ENCODE results near the gene SCN2A.

DNA sequence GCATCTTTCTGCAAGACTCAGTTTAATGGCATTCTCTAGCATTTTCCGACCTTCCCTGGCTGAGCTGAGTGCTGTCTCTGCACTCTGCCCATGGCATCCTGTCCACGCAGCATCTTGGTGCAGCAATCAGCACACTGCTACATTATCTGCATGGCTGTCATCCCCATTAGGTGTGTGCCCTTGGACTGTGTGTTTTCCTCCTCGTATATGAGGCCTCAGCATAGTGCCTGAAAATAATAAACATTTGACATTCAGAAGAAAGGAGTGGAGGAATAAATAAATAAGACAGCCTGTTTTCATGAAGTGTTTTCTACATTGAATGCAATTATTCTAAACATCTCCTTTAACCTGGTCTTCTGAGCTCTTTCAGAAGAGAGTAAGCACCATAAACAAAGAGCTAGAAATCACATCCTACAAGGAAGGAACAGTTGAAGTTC, 131.3 kb upstream of the ITGB6 start:
- RRBS: no CpG with 5 or more reads among the region's 3 CpGs

- RRBS: 4% methylated on average over 6 of the region's 28 CpGs
Measured at GRCh38 chr2:160406574-160407290, 86.9 kb downstream of the RBMS1 start.

DNA sequence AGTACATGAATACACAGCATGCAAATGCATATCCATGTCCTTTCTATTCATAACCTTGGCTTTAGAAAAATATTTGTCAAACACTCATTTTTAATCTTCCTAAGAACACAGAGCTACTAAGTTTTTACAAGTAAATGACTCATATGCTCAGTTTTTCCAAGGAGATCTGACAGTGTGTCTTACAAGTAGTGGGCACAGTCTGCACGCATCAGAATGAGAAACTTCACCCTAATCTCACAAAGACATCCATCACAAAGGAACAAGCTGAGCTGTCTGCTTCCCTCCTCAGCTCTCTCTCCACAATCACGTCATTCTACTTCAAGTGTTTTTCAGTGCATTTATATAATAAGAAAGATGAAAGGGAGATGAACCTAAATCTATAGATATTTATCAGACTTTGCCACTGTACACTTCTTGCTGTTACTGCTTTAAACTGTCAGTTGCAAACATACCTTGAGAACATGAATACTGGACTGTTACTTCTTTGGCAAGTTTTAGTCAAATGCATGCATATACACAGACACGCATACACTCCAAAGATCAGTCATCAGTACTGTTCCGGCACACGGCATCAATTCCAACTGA, 75.8 kb downstream of the RBMS1 start:
- RRBS: no CpG with 5 or more reads among the region's 5 CpGs

GRCh38 chr2:161077027-161077494, 83.2 kb upstream of the TANK start:
- RRBS: no CpG with 5 or more reads among the region's 6 CpGs

GRCh38 chr2:161162500-161163470, 2.6 kb downstream of the TANK start:
- RRBS: no CpG with 5 or more reads among the region's 3 CpGs

DNA sequence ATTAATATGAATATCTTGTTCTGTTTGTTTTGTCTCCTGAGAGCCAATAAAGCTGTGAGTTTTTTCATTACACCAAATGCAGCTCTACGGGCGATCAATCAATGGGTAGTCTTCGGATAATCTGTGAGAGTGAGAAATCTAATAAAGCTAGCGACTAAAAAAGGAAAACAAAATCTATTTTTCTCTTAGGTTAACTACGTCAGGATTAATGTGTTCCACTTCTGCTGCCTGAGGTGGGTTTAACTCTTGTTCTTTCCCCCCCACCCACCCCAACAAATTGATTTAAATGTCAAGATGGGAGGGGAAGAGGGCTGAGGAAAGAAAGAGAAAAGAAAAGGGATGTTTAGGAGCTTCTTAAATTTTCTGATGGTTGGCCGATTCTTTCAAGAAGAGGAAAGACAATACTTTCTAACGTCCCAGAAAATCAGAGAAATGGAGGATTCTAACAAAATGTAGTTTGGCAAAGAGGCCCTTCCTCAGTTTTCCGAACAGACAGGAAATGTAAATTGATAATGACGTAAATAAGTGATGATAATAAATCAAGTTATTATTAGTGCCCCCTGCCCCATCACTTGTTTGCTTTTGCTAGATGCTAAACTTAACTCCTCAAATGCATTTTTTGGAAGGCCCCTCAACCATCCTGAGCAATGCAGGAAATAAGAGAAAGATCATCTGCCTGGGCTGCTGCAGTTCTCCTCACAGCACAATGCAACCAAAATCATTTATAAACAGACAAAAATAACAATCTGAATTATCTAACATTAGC, 62.8 kb upstream of the PSMD14 start:
- RRBS: no CpG with 5 or more reads among the region's 9 CpGs

- RRBS: no CpG with 5 or more reads among the region's 3 CpGs
Measured at GRCh38 chr2:161741272-161741471, 117.0 kb downstream of the SLC4A10 start.

DNA sequence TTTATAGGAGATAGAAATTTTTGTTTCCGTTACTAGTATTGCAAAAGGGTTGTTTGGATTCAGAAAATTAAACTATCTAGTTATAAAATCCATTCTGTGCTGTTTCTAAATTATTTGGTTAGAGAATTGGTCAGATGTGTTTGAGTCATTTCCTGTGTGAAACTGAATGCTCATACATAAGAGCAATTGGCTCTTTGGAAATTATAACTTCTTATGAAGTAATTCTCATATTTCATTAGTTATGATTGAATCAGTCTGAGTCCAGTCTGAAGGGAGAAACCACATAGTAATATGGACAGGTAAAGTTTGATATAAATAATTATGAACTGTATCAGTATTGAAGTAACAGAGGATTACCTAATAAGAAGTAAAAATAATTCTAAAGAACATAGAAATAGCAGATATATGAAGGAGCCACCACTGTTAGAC, 17.8 kb upstream of the FAP start:
- RRBS: no CpG with 5 or more reads among the region's 1 CpG

- RRBS: no CpG with 5 or more reads among the region's 5 CpGs
Measured at GRCh38 chr2:164151620-164152014, 415.8 kb upstream of the FIGN start.

DNA sequence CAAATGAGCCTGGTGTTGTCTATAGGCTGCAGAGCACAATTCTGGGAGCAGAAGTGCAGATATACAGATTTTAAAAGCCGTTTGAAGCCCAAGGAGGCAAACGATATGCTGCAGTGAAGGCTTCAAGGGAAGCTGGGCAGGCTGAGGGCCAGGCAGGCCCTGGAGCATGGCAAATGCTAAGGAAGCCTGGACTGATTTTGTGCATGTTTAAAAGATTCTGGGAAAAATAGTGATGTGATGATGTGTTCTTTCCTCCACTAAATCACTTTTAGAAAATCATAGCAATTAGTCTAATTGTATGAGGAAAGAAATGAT, 57.2 kb downstream of the GRB14 start:
- RRBS: no CpG with 5 or more reads among the region's 2 CpGs

GRCh38 chr2:164567204-164567767, 54.0 kb downstream of the GRB14 start:
- RRBS: no CpG with 5 or more reads among the region's 2 CpGs

- RRBS: no CpG with 5 or more reads among the region's 2 CpGs
Measured at GRCh38 chr2:164700528-164700989, 79.3 kb upstream of the GRB14 start.

- RRBS: no CpG with 5 or more reads among the region's 2 CpGs
Measured at GRCh38 chr2:164913725-164914591, 41.4 kb downstream of the SLC38A11 start.

GRCh38 chr2:165239238-165239737, at the start of gene SCN2A:
Gene SCN2A, plus strand, starts transcription at chr2:165239414.
- RRBS: no CpG with 5 or more reads among the region's 4 CpGs

DNA sequence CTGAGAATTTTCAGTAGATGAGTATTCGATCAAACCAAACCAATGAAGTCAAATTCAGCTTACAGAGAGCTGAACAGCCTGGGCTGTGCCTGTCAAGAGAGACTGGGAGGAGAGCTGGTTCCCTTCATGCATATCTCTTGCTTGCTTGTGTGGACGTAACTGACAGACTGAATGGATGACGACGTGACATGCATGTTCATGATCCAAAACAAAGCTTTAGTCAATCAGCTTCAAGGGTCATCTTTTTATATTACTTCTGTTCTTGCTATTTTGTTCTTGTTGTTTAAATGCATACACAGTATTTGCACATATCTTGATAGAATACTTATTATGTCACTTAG, 145.2 kb downstream of the GALNT3 start:
- RRBS: no CpG with 5 or more reads among the region's 4 CpGs

DNA sequence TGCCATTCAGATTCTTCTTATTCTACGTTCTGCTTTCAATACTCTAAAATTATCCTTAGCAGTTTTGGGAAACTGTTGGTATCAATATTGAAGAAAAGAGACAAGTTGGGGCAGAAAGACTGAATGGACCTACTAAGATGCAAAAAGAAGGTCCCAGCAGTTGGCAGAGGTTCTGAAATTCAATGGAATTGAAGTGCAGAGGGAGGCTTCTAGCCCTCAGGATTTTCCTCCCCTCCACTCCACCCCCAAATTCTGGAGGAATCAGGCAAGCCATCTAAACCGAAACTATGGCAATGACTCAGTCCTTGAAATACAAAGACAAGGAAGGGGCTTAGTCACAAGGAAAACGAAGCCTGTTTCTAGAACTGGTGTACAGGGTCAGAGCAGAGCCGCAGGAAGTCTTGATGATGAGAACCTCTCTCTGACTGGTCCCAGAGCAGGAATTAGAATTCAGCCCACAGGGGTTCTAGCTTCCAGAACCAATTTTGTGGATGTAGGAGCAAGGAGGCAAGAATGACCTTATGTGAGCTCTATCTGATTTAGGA, 111.7 kb upstream of the SCN1A start:
- RRBS: no CpG with 5 or more reads among the region's 4 CpGs

DNA sequence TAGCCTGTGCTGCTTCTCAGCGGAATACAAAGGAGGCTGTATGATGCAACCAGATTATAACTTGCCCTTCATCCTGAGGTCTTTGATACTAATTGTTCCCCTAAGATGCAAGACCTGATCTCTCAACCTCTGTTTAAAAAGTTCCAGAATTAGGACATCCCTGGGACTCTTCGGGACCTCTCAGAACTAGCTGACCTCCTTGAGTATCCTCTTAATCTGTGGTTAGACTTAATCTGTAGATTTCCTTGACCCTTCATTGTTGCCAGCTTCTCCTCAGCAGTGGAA, 8.1 kb downstream of the SCN7A start:
- RRBS: no CpG with 5 or more reads among the region's 2 CpGs

GRCh38 chr2:167383808-167384153, 91.0 kb downstream of the B3GALT1 start:
- RRBS: no CpG with 5 or more reads among the region's 5 CpGs

DNA sequence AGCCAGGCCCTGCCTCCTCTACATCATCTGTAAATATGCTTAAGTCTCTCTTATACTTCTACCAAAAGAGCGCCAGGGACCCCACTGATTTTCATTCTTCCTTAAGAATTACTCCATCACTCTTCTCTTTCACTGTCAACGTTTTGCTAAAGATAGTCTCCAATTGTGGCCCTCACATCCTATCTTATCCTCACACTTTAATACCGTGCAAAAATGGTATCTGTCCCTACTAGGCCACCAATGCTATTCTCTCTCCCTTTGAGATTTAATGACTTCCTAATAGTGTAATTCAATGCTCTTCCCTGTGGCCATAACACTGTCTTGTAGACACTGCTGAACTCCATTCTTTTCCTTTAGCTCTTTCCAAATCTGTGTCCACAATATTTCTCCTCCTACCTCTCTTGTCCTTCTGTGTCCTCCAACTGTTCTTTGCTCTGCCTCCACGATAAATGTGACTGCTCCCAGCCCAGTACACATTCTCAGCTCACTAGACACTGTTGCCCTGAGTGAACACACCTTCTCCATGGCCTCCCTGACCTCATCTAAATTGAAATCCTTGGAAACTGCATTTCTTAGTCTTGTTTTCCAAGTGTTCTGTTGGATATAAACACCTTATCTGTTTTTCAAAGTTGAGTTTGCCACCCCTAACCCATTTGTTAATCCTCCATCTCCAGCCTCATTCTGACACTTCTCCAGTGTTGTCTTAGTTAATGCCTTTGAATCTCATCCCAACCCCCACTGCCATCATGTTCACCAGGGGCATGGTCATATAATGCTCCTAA, 165.0 kb downstream of the STK39 start:
- RRBS: no CpG with 5 or more reads among the region's 4 CpGs

All from AG04449 (cell line).